REH cell (cell line): ENCODE data around the genes SMCO3 and EPS8.

DNA sequence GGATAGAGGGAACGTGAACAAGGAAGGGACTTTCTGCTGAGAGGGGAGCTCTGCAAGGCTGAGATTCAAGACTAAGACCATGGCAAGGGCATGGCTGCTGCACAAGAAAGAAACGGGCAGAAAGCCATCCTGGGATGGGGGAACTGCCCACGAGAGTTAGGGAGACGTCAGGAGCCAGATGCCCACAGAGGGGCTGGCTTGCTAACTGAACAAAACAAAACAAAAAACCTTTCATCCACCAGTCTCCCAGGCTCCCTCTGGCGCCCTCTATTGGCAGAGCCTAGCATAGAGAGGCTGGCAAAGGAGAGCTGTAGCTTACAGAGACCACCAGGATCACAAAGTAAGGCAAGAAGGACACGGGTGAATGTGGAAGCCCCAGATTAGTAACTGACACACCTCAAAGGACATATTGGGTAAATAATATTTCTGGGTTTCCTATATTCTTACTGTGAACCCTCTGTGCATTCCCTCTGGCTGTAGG, 338.2 kb downstream of the EMP1 start:
- PRO-cap: unidirectional peak, minus-strand start at position 207 of the sequence

DNA sequence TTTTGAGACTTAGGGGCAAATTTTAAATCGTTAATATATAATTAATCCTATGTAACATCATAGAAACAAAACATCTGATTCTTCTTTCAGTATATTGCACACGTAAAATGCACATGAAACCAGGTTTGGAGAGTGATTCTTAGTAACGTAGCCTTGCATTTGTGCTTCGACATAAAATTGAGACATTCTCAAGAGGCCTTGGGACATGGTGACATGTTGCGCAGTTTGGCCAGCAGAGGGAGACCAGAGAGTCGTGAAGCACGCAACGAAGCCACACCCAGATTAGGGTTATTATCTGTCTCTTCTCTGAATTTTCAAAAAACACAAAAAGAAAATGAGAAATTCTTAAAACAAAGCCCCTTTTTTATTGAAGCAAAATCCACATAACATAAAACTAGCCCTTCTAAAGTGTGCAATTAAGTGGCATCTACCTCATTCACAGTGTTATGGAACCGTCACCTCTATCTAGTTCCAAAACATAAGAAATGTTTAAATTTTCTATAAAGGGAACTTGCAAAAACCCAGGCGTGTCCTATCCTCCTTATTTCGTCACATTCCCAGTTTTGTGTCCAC, 108.9 kb upstream of the ATF7IP start:
- PRO-cap: bidirectional peak, plus-strand start at position 274 of the sequence, minus-strand start at position 179 of the sequence

DNA sequence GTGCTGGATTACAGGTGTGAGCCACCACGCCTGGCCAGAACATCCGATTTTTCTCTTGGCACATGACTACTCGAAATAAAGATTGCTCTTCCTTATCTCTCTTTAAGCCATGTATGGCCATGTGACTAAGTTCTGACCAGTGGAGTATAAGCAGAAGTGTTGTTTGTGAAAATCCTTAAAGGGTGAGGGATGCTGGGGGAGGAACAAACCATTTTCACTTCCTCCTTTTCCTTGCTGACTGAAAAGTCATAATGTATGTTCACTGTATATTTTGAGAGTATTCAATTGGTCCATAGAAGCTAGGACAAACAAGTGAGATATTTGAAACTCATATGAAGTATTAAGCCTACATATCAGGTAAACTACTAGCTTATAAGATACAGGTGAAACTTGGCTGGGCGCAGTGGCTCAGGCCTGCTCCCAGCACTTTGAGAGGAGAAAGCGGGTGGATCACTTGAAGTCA, 50.6 kb upstream of the ATF7IP start:
- PRO-cap: no peak

DNA sequence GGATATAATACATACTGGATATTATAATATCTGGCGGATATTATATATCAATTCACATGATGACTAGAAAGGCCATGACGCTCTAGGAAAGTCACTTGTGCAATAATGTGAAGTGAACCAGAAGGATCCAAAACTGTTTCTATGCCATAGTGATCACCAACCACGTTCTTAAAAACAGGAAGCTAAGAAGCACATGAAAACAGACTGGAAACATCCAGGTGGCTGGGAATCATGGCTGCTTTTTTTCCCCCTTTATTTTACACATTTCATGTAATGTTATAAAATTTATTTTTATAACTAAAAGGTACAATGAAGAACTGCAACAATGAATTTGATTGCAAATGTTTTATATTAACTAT, 1.4 kb downstream of the GUCY2C start:
- PRO-cap: no peak

DNA sequence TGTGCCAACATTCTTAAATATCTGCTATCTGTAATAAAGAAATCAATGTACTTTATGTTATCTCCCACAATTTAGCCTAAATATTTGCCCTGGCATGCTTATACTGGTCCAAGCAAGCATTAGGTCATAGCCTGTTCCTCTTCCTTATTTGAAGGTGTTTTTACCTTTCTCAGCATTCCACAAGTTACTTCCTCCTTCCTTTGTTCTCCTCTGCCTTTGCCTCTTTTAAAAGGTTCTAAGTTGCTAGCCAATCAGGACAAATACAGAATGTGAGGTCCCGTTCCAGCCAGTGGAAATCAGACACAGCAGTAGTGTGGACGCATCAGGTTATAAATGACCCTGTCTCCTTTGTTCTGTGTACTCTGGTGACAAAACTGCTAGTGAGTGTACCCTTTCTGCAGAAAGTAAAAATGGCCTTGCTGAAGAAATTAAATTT, 5.0 kb downstream of the H4C16 start:
- PRO-cap: no peak

DNA sequence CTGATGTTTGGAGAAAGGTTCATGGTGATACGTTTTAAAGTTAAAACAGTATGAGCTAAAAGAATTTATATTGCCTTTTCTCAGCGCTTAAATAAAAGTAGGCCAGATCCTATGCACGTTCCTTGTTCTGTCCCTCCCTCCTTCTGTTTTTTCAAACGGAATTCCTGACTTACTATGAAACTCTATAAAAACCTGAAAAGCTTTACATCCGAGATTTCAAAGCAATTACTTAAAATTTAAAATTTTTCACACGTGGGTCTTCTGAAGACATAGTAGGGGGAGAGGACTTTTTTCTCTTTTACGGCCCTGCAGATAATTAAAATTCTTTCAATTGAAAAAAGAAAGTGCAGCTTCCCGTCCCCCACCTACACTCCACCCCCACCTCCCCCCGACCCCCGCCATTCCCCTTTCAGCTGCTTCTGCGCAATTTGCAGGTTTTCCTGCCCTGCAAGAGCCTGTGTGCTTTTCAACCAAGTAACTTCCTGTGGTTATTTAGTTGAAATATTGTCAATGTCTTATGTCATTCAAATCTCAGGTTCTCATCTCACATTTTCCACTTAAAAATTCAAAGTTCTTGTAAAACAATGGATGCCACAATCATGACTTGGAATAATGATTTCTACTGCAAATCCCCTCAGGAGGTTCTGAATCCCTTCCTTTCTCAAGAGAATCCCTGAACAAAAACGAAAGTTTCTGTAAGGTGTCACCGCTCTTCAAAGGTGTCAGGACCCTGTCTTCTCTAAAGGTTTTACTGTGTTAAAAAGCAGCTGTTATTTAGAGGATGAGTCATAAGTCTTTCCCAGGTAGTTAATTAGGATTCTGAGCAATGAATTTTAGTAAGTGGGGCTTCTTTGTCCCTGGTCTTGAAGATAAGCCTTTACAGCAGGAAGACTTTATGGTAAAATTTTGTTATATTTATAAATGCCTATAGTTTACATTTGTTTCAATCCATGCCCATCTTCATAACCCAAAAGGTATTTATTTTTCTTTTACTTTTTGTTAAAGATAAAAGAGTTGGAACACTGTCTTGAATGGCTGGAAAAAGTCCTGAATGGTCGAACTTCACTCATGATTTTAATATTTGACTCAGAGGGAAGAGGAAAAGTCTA, 735 bp upstream of the H4C16 start:
- PRO-cap: no peak

DNA sequence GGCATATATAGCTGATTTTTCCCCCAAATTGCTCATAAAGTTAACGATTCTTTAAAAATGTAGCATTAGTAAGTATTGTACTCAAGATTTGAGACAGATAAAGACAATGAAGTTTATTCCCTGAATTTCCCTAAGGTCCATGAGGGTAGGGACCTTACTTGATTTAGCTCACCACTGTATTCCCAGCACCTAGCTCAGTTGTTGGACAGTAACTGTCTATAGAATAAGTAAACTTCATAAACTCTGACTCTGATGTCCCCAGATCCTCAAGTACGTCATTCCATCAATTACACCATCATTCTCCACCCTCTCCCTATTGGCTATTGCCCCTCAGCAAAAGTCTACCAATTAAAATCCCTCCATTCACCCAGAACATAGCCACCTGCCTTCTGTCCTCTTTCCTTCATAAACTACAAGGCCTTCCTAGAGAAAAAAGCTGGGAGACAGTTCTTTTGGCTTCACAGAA, 9.6 kb downstream of the H2AJ start:
- PRO-cap: no peak

DNA sequence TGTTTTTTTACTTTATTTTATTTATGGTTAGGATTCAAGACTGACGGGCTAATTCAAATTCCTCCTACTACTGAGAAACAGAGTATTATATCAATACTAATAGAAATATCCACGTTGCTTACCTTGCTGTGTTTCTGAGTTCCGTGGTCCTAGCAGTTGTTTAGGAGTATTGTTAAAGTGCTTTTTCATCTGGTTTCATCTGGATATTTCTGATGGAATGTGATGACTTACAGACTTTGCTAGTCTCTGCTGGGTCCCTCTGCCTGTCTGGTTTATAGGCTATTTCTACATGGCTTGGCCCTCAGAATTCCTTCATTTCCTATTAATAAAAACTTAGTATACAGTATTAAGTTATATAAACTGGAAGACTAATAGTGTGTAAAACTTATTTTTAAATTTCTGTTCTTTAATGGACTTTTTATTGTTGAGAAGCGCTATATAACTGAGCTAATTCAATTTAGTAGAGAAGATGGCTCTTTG, at the start of gene SMCO3:
TSS of gene SMCO3 (minus strand) at position 179 of the 480 bp plus-strand sequence.
- PRO-cap: no peak

GRCh38 chr12:14958718-14959128, 2.7 kb downstream of the ARHGDIB start:
- PRO-cap: no peak

- PRO-cap: no peak
Measured at GRCh38 chr12:15223617-15224123, 2.5 kb upstream of the RERG start.

DNA sequence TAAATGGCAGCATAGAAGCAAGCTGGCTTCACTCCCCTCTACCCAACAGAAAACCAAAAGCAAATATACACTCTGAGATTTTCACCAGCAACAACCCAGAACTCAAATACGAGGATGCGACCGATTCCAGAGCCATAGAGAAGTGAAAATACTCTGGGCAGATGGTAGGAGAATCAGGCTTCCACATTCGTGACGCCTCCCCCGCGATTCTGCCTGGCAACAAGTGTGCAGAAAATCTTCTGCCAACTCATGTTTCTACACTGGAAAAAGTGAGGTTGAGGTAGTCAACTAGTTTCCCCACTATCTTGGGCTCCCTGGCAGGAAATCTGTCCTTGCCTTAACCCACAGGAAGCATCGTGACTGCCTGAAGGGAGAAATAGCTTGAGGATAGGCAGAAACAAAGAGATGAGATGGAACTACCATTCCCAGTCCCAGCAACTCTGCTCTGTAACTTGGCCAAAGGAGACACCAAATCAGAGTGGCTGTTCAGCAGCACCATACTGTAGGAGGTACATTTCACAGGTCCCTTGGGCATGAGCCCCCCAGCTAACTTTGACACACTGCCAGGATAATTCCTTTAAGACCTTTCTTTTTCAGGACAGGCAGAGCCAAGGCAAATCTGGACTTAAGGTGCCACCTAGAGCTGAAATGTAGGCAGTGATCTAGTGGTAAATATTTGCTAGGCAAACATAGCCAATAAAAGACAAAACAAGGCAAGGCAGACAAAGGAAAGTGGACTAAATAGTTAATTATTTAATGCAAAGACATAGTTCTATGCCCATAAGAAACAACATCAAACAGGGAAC, 205.0 kb downstream of the PTPRO start:
- PRO-cap: no peak

DNA sequence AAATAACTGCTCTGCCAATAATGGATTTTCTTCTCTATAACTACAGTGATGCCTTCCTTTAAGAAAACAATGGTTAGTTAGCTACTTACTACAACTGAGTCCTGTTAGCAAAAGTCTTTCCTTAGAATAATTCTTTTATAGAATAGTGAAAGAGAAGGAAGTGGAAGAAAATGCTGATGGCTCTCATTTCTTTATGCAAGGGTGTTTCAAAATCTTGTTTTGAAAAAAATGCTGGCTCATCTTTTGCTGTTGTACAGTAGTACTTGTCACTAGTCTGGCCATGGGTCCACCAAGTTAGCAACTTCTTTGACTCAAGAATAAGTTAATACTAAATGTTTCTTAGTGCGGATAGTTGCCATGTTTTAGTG, 225.3 kb downstream of the PTPRO start:
- PRO-cap: no peak

- PRO-cap: no peak
Measured at GRCh38 chr12:15563793-15564224, 225.4 kb downstream of the EPS8 start.

DNA sequence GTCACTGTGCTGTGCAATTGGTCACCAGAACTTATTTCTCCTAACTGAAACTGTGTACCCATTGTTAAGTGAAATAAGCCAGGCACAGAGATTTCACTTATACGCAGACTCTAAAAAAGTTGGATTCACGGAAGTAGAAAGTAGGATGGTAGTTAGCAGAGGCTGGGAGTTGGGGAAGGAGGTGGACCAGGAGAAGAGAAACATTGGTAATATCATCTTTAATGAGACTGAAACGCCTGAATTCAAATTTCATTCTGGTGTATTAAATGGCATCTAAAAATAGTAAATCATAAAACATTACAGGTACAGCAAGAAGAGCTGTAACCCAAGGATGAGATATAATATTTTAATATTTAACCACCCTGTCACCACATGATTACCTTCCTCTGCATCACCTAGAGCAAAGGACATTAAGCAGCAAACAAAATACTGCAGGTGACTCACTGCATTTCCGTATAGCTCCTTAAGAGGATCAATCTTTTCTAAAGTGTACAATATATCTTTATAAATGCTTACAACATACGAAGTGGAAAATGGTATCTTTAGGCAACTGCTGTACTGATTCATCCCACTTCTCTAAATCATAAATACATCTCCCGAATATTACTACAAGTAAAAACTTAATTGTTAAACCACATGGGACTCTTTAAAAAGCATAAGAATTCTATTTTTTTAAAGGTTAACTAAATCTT, 99.3 kb downstream of the EPS8 start:
- PRO-cap: no peak

DNA sequence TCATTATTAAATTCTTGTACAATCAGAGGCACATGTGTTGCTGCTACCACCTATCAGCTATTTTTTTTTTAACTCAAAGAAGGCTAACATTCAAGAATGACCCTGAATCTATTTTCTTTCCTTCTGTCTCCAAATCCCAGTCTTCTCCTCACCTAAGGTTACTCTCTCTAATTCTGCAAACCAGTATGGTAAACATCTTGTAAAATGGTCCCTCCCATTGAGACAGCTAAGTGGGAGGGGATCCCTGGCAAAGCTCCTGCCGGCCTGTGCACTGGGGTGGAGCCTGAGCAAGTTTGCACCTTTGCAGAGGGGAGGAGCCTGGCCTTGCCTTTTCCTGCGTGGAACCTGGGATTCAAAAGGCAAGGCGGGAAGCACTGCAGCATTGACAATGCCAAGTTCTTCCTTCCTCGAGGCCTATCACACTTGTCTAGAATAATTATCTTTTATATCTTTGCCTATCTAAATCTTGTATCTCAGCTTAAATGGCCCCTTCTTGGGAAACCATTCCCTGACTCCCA, 83.2 kb downstream of the EPS8 start:
- PRO-cap: no peak

- PRO-cap: no peak
Measured at GRCh38 chr12:15732392-15732992, 56.7 kb downstream of the EPS8 start.

DNA sequence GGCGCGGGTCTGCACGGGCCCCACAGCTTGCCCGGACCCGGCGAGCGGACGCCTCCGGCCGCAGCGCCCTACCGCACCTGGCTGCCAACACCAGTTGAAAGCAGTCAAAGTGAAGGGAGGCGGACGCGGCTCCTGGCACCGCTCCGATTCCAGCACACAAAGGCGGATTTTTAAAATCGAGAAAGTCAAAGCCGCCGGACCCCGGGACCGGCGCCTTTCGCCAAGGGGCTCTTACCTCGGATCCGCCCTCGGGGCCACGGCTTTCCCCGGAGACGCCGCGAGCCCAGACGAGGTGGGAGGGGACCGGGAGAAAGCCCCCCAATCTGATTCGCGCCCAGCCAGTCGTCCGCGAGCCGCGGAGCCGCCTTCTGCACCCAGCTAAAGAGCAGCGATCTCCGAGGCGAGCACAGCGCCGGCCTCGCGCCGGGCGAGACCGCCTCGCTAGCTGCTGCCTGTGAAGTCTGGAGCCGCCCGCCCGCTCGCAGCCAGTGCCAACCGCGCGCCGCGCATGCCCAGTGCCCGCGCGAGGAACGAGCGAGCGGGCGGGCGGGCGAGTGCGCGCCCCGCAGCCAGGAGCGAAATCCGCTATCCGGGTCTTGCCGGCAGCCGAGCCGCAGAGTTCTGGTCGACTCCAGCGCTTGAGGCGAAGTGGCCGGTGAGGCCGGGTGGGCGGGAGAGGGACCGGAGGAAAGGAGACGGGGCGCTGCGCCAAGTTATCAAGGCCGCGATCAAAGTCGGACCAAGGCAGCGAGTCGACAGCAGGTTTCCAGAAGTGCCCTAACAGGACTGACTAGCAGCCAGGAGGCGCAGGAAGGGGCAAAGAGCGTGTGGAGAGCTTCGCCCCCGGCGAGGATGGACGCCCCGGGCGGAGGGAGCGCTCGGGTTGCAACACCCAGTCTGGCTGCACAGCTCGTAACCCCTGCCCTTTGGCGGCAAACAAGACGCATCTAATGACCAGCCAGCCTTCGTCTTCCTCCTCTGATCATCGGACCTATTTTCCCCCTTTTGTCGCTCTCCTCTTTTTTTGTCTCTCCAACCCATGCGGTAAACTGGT, at the start of gene EPS8:
TSS of gene EPS8 (minus strand) at position 463 of the 1,054 bp plus-strand sequence.
- PRO-cap: no peak

- PRO-cap: no peak
Measured at GRCh38 chr12:15904081-15904770, 6.9 kb upstream of the DERA start.

GRCh38 chr12:16350024-16350335, 2.5 kb downstream of the MGST1 start:
- PRO-cap: no peak

GRCh38 chr12:16363710-16364592, 16.5 kb downstream of the MGST1 start:
- PRO-cap: no peak